Myometrial cell (primary cell): ENCODE data around the gene HP.

DNA sequence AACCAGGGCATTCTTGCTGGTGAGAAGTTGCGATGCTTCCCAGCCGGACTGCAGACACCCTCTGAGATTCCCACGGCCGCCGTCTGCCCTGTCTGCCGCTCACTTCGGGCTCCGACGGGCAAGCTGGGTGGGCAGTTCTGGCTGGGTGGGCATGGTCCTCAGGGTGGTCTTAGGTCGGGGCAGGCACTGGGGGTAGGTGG is 592 bp downstream of the IL34 start:
- RAMPAGE, long total RNA = no peak

GRCh38 chr16:70662298-70663383 is 16.3 kb downstream of the IL34 start:
- RAMPAGE, long total RNA = no peak

DNA sequence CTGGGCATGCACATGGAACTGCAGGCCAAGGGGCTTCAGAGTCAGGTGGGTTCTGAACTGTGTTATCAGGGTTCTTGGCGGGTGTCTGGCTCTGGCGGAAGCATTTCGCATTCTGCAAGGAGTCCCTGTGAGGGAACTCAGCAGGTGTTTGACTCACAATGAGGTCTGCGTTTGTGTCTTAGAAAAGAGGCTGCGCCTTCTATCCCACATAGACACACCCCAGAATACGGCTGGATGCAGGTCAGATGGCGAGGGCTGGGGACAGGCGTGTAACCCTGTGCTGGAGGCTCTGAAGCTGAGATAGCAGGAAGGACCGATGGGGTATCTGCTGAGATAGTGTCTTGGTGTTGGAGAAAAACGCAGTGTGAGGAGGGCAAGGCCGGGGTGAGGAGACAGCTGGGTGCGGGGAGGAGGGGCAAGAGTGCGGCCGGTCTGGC is 22.6 kb upstream of the MTSS2 start:
- RAMPAGE, long total RNA = no peak

DNA sequence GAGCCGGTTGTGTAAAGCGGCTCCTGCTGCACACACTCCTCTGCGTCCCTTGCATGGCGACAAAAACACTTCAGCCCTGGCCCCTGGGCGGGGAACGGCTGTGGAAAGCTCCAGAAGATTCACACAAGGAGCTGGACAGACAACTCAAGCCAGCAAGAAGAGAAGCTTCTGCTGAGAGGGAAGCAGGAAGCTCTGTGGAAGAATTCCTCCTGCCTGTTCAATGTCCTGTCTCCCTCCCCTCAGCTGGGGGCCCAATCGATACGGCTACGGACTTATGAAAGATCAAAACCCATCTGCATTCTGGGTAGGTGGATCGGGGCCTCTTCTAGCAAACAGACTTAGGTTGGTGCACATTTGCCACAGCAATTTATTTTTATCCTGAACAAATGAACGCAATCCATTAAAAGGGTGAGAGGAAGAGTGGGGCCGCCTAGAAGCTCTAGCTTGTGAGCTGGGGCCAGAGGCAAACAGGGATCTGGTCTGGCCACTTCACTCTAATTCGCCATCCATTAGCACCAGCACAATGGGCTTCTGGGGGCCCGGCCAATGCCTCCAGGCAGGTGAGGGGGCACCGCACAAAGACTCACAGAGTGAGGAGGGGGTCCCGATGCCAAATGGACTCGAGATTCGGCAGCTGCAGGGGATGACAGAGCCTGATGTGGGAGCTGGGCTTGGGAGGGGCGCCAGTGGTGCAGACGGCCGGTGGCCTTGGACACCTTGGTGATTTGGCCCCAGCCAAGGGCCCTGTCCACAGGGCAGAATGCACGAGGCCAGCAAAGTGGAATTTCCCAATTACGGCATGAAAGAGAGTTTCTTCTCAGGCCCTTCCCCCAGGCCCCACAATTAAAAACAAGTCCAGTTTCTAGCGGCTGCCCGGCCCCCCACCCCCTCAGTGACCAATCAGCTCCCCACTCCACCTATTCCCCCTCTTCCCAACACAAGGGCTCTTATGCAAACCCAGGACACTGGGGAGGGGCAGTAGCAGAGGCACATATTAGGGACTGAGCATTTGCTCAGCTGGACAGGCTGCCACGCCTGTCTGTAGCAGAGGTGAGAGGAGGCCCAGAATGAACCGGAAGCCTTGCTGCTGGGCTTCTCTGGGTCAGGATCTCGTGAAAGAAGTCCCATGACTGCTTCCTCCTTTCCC is 39.1 kb upstream of the MTSS2 start:
- RAMPAGE, long total RNA = no peak

- RAMPAGE, long total RNA = no peak
Observed at GRCh38 chr16:70785578-70786017, 15.4 kb downstream of the VAC14 start.

DNA sequence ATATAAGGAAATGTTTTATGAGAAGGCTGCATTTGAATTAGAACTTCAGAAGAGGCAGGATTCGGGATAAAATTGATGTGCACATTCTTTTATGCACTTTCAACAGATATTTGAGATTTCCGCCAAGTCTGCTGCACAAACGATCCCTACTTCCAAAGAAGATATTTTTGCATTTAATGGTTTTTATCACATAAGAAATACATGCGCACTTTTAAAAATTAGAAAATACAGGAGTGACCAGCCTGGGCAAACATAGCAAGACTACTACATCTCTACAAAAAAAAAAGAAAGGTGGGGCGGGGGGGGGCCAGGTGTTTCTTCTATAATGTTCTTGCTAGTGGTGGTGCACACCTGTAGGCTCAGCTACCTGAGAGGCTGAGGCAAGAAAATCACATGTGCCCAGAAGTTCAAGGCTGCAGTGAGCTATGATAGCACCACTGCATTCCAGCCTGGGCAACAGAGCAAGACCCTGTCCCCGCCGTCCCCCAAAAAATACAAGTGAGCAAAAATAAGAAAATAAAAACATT is 10.8 kb upstream of the CHST4 start:
- RAMPAGE, long total RNA = no peak

- RAMPAGE, long total RNA = no peak
Observed at GRCh38 chr16:71594063-71594498, 17.2 kb upstream of the TAT start.

GRCh38 chr16:71731585-71731967 is 7.1 kb upstream of the PHLPP2 start:
- RAMPAGE, long total RNA = no peak

DNA sequence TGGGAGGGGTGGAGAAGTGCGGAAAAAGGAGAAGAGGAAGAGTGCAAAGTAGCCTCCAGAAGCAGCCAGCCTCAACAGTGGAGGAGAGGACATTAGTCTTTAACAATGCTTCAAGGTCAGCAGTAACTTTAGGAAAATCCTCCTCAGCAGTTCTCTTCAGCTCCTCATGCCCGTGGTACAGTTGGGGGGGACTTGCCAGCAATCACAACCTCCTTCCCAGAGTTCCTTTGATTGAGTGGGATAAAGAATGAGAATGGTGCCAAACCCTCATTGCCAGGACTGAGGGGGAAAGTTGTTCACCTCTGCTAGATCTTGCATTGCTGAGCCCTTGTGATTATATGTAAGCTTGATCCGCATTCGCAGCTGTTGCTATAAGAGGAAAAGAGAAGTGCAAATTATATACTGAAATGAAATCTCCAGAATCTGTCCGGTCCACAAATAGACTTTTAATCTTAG is 8.3 kb upstream of the PHLPP2 start:
- RAMPAGE, long total RNA = no peak

GRCh38 chr16:71777620-71778092 is 31.0 kb downstream of the AP1G1 start:
- RAMPAGE, long total RNA = no peak

DNA sequence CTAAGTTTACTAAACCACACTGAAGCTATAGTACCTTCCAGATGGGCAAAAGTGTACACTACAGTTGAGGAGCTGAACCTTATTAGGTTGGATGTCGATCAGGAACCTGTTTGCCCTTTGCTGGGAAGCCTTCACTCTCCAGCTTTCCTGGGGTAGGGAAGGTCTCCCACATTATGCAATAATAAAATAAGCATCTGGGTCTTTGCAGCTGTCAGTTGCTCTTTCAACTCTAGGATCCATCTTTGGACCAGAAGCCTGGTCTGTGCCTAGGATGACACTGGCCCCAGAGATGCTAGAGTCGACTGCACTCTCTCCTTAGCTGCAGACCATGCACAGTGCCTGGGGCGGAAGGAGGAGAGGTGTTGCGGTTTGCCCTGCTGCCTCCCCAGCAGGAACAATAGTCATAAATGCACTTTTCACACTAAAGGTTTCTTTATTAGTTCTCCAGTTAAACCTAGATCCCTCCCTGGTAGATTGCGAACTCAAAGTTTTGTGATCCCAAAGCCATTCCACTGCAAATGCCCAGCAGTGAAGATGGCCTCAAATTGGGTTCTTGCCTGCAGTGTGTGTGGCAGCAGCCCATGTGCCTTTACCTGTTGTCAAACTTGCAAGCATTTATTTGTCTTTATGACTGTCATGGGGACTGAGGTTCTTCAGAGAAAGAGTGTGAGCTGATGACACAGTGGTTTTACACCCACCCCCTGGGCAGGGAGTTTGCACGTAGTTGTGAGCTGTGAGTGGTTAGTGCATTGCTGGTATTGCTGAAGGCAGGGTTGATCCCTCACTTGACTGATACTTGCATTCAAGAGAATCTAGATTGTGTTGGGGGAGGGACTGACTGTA is 10.2 kb downstream of the ATXN1L start:
- RAMPAGE, long total RNA = no peak

GRCh38 chr16:71894003-71894863 is 1.1 kb upstream of the IST1 start:
- RAMPAGE, long total RNA = no peak

GRCh38 chr16:71919142-71919501 is 23.8 kb downstream of the IST1 start:
- RAMPAGE, long total RNA = no peak

- RAMPAGE, long total RNA = no peak
Observed at GRCh38 chr16:72023905-72024522, 15.5 kb downstream of the DHODH start.

- RAMPAGE, long total RNA = no peak
Observed at GRCh38 chr16:72054240-72054877, at the start of gene HP. TSS of gene HP (plus strand) at chr16:72054505.

- RAMPAGE, long total RNA = no peak
Observed at GRCh38 chr16:72099370-72100154, 5.9 kb downstream of the DHX38 start.

- RAMPAGE, long total RNA = no peak
Observed at GRCh38 chr16:72171623-72172005, 341 bp downstream of the PMFBP1 start.

DNA sequence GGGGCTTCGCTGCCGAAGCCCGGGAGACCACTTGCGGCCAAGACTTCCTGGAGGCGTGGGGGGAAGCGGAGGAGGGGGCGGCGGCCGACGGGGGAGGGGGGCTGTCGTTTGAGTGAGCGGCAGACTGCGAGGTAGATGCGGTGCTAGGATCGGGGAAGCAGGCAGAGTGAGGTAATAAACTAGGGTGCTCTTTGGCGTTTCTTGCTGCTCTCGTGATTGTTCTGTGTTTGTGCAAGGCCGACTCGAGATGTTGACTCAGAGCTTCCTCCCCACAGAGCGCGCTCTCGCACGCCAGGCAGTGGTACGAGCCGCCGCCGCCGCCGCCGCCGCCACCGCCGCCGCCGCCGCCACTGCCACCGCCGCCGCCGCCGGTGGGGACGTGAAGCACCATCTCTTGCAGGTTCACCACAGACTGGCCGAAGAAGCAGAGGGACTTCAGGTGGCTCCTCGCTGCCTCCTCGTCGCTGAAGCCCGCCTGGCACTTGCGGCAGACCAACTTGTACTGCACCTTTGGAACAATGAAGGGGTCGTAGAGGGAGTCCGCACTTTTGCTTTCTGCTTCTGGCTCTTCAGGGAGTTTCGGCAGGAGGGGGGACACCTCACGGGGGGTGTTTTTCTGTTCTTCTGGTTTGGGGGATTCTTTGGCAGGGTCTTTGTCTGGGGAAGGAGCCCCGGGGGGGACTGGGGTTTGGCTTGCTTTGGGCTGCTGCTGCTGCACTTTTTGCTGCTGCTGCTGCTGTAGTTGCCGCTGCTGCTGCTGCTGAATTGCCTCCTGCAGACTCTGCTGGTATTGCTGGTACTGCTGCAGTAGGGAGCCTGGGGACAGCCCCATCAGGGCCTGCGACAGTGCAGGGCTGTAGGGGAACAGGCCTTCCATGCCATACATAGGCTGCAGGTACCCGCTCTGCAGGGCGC is 260.3 kb downstream of the ZFHX3 start:
- RAMPAGE, long total RNA = no peak

GRCh38 chr16:72850590-72850879 is 197.4 kb downstream of the ZFHX3 start:
- RAMPAGE, long total RNA = no peak

DNA sequence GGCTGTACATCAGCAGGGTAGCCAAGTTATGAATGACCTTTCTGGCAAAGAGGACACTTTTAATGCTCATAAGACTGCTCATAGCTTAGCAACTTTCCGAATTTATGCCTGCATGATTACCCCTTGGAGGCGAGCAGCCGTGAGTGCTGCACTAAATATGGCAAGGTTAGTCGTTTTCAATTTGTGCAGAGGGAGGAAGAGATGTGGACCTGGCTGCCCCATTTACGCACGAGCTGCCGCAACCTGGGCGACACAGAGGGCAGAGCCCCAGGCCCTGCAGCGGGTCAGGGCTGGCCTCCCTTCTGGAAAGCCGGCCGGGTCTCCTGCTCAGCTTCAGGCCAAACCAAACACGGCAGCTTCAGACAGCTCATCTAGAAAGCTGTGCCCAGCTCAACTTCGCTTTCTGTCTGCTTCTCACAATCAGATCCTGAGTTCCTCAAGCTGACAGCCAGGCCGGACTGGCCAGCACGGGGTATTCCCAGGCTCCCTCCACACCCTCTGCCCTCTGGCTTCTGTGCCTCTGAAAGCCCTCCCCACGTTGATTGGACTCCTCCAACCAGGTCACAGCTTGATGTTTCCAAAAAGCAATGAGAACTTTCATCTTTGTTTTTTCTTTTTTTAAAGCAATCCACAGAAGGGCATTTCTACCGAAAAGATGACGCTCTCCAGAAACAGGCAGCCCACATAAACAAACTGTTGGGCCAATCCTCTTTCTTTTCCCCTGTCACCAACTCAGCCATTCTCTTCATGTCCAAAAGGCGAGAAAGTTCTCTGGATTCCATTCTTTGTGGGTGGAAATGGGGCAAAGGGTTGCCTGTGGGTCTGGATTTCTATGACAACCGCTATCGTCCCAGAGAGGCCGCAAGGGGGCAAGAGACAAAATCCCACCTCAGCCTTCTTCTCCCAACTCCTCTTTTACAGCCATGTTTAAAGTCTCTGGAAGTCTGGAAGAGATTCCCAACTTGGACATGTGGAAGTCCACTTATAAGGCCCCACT is 189.1 kb downstream of the ZFHX3 start:
- RAMPAGE, long total RNA = no peak